Pulmonary artery (tissue), 1 donor: ENCODE measurements around the gene AFM.

DNA sequence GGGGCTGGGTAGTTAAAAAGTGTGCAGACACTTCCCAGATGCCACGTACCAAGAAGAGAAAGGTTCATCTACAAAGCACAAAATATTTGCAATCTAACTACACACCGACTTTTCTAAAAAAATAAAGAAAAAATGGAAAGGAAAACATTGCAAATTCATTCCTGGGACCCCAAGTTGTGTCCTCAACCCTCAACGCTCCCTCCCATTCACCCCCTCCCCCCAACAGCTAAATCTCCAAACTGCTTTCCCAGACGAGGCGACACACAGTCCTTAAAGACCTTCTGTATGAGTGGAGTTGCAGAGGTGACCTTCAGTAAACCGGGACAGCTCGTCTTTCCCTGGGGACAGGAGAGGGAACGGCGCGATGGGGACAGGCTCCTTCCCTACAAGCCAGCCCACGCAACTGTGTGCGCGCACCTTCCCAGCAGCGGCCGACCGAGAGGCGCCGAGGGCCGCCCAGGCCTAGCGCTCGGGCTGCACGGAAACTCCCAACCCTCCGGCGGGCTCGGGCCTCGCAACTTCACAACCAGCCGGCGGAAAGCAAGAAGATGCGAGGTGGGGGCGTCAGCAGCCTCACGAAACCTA, 1.0 kb downstream of the GRSF1 start:
- PRO-cap: no peak

DNA sequence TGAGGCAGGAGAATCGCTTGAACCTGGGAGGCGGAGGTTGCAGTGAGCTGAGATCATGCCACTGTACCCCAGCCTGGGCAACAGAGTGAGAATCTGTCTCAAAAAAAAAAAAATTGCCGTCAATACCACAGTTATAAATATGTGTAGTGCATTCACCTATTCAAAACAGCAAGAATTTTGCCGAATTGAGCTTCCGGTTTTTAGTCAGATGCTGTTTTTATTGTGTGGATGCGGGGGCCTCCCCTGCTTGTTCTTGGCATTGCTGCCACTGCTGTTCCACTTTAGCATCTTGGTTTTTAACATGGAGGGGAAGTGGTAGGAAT, 25.2 kb downstream of the MOB1B start:
- PRO-cap: no peak

DNA sequence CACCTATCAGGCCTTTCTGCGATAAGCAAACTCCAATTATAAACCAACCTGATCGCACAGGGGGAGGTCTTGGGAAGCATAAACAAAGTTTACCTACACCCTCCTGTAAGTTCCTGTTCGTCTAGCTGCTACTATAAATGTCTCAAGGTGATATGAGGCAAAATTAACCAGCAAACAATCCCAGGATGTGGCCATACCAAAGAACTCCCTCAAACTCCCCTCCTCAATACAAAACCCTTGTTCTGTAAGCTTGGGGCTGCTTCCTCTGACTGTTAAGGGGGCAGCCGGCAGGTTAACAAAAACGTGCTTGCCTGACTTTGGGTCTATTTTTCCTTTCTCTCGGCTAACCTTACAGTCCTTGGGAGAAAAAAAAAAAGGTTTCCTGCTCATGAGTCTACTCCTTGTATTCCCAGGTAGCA, 74.1 kb upstream of the GC start:
- PRO-cap: no peak

DNA sequence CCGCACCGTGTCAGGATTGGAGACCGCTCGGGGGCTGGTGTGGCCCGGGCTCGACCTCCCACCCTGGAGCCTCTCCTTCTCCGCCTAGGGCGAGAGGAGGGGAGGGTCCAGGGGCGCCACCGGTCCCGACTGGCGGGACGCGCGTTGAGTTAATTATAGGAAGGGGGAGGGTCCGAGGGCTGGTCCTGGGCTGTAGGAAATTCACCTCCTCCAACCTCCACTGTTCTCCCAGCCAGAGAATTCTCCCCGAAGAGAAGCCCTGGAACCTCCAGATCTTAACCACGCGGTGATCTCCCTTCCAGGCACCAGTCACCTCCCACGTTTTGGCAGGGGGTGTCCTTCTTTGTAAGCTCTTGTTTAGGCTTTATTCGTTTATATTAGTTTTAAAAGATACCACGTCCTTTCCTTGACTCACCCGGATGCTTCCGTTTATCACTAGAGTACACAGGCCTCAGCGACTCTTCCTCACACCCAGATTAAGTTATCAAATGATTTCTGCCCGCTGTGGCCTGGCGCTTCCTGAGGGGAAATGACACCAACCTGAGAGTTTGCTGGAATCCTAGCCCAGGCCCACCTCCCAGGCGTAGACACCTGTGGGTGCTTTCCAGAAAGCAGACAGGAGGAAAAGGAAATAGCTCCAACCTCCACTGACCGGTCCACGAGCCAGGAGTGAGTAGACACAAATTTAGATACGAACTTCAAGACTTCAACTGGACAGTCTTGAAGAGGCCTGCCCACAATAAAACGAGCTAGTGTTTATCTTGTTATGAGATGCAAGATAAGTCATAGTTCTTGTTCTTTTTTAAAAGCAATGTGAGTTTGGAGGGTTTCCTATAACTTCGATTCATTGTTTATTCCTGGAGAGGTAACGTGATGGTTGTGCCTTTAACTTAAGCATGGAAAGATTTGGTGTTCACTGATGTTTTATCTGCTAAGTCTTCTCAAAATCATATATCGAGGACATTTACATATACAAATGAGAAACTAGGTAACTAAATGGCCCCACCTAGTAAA, 747 bp upstream of the ADAMTS3 start:
- PRO-cap: unidirectional peak, minus-strand start at position 478 of the sequence

DNA sequence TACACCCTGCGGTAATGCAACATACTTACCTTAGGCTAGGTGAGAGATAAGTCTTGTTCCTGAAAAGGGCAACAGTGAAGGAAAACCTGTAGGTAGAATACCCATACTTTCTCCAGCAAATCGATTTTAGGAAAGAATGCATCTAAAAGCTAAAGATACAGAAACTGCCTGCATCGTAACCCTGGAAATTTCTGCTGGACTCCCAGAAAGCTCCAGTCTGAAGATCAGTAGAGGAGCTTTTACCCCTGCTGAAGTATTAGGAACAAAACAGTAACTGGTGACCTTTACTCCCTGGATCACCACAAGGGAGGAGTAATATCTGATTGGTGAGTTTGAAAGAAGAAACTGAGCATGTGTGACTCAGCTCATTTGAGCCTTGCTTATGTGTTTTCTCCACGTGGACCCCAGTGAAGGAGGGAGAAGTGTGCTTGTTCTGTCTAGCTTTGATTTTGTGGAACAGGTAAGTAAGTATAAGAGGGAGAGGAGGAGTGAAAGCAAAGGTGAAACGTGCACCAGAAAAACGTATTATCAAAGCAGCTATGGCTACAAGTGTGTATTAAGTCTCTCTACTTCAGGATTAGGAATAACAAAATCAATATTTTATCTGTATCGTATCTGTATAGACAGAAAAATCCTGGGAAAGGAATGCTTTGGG, 34.6 kb upstream of the COX18 start:
- PRO-cap: no peak

DNA sequence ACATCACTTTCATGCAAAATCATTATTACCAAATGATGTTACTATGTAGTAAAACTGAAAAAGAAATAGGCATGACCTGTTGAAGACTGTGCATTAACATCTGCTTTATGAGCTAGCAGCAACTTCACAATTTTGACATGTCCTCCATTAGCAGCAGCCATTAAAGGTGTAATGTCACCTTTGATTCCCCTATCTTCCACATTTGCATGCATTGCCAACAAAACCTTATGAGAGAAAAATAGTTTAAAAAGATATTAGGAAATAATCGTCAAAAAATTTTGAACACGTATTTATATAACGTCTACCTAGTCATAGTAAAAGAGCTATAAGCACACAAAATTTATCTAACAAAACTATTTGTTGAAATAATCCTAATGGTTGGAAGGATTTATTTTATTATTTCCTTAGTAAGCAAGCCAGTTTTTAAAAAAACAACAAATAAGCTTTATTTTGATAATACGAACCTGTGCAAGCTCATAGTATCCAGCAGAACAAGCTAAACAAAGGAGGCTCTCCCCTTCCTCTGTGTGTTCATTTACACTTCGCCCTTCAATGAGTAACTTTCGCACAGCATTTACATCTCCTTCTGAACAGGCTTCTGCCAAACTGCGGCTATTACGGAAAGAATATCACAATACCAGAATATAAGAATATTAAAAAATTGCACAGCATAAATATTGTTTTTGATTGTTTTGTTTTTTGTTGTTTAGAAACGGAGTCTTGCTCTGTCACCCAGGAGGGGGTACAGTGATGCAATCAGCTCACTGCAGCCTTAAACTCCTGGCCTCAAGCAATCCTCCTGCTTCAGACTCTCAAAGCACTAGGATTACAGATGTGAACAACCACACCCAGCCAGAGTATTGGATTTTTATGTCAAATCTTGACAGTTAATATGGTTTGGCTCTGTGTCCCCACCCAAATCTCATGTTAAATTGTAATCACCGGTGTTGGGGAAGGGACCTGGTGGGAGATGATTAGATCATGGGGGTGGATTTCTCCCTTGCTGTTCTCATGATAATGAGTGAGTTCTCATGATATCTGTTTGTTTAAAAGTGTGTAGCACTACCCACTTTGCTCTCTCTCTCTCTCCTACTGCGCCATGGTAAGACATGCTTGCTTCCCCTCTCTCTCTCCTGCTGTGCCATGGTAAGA, 86.4 kb upstream of the COX18 start:
- PRO-cap: no peak

DNA sequence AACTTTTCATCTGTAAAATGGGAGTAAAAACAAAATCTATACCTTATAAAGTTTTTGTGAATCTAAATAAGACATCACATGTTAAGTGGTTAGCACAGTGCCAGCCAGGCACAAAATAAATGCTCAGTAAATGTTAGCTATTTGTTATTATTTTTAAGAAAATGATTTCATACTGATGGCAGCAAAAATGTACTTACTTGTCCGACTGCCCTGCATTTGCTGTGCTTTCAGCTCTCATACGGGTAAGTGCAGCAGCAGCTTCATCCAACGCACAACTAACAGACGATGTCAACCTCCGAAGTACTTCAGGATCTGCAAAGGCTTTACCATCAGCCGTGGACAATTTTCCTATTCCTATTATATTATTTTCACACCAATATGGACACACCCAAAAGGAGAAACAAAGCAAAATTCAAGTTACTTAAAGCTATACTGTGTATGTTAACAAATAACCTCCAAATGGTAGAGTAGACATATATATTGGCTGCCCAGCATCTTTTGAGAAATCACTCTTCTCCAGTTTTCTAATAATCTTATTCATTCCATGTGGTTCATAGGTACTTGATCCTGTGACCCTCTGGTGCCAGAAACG, 91.6 kb upstream of the COX18 start:
- PRO-cap: no peak

- PRO-cap: no peak
Measured at GRCh38 chr4:73249895-73250640, 8.5 kb downstream of the ANKRD17 start.

- PRO-cap: bidirectional peak, plus-strand start at chr4:73258952, minus-strand start at chr4:73258841
Measured at GRCh38 chr4:73258871-73258998, 137 bp upstream of the ANKRD17 start.

DNA sequence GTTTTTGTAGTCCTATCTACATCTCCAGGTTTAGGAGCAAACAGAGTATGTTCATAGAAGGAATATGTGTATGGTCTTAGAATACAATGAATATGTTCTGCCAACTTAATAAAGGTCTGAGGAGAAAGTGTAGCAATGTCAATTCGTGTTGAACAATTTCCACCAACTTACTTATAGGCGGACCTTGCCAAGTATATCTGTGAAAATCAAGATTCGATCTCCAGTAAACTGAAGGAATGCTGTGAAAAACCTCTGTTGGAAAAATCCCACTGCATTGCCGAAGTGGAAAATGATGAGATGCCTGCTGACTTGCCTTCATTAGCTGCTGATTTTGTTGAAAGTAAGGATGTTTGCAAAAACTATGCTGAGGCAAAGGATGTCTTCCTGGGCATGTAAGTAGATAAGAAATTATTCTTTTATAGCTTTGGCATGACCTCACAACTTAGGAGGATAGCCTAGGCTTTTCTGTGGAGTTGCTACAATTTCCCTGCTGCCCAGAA, 9.2 kb downstream of the ALB start:
- PRO-cap: no peak

GRCh38 chr4:73414784-73415357, 10.8 kb downstream of the ALB start:
- PRO-cap: no peak

DNA sequence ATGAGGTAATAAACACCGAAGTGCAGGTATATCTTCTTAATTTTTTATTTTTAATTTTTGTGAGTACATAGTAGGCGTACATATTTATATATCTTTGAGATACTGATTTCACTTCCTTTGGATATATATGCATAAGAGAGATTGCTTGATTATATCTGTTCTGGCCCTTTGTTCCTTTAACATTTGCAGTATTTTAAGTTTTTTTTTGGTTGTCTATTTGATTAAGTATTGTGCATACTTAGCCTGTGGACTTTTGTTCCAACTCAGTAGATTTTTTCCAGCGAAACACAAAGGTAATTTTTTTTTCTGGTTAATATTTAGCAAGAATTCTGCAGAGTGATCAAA, 274 bp upstream of the AFM start:
- PRO-cap: no peak

DNA sequence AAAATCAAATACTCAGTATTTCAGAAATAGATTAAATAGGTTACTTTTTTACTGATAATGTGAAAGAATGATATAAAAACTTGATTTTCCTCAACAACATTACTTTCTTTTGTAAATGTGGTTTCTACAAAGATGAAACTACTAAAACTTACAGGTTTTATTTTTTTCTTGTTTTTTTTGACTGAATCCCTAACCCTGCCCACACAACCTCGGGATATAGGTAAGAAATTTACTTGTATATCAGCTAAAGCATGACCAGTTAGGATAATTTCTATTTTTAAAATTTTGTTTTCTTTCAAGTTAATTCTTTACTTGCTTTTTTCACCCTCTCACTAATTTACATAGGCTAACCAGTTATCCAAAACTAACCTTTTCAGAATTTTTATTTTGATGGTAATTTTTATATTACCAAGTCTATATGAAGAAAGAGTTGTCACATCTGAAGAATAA, at the start of gene AFM:
Gene AFM (plus strand): TSS at position 102 of the 450 bp plus-strand sequence.
- PRO-cap: no peak

DNA sequence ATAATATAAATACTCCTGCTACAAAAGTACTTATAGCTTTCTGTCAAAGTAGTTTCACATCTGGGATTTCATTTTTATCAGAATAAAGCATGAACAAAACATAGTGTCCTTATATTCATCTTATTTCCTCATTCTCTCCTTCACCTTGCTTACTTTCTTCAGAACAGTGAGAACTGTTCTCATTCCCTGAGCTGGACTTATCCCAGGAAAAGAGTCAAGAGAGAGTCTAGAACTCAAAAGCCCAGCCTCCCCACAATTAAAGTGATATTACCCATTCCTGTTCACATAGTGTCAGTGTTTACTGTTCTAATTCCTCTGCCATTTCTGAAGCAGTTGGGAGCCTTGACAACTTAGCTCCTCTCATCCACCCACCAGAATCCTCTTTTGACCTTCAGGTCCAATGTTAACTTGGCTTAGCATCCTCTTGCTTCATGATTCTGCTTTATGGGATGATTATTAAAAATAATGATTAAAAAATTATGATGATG, 42.9 kb downstream of the RASSF6 start:
- PRO-cap: no peak

DNA sequence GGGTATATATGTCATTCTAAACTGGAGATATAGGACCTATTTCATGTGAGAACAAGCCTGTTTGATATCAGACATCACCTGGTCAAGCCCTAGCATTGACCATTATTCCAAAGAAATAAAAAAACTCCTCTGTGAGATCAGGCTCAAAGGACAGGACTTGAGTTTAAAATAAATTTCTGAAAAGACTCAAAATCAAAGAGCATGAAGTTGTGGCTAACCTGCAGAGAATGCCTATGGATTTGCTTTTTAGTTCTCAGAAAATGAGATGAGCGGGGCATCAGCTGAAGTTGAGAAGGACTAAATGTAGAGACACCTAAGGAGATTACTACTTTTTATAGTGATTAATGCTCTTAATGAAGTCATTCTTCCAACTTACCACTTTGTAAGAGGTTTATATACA, 24.2 kb upstream of the CXCL8 start:
- PRO-cap: no peak

DNA sequence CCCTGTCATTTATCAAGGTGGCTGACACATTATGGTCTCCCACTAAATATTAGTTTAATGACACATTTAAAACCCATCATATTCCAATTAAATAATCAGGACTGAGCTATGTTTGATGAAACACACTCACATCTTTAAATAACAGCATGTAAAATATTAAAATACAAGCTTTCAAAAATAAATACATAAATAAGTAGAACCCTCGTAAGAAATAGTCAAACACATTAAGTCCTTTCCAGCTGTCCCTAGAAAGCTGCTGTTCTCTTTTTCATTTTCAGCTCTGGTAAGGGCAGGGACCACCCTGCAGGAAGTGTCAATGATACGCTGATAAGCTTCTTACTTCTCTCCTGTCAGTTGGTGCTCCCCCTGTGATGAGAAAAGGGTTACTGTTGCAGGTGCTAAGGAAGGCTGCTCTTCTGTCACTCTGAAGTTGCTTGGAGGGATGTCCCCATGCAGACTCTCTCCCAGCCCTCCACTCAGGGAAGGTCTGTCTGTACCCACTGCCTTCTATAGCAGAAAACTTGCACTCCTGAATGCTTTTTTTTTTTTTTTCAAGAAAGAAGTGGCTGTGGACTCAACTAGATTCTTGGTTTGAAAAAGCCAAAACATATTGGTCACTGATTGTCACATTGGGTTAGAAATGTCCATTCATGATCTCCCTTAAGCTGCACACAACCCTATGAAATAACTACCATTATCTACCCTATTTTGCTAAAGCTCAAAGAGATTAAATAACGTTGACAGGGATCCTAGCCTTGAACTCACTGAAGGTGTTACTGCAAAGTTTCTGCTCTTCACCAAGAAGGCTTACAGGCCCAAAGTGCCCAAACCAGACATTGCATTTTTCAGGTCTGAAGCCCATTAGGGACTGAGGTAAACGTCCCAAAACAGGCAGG, 1.3 kb downstream of the CXCL3 start:
- PRO-cap: no peak

GRCh38 chr4:74122920-74123644, 24.1 kb upstream of the CXCL2 start:
- PRO-cap: no peak

DNA sequence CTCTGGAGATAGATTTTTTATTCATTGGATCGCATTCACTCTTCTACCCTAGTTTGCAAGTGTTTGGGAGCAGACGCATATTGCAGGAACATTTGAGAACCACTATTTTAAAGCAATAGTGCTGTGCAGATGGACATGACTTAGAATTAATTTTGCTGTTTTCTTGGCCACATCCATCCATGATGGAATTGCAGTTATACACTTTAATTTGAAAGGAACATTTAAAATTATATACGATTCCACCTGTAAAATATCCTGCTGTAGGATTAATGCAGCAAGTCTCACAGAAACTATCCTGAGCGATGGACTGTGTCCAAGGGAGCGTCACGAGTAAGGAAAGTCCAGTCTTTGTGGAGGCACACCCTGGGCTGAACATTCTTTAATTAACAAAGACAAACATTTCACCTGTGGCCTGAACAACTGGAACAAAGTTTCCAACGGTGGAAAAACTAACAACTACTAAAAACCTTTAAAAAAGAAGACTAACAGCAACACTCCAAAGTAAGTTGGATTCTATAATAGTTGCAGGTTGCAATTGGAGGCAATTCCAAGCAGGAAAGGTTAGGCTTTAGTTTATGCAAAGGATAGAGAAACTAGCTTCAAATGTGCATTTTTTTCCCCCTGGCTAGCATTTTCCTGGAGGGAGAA, 10.9 kb downstream of the EREG start:
- PRO-cap: no peak

DNA sequence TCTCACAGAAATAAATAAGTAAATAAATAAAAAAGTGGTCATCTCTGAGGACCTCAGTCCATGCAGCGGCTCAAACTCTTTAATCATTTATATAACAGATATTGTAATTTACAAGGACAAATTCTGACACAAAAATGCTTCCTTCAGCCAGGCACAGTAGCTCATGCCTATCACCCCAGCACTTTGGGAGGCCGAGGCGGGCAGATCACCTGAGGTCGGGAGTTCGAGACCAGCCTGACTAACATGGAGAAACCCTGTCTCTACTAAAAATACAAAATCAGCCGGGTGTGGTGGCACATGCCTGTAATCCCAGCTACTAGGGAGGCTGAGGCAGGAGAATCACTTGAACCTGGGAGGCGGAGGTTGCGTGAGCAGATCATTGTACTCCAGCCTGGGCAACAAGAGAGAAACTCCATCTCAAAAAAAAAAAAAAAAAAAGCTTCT, 19.7 kb upstream of the CDKL2 start:
- PRO-cap: no peak

DNA sequence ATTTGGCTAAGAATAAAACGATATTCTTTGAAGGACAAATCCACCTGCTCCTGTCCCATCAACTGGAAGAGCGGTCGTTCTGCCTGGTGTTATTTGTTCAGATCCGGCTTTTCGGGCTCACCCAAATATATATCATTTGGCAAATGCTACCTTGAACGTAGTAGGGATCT, 878 bp downstream of the USO1 start:
- PRO-cap: no peak